Skeletal muscle satellite cell (primary cell): Measurements from ENCODE around the gene ASB17.

- CAGE, long polyA plus RNA = no peak
These were observed 496 bp upstream of the RABGGTB start for GRCh38 chr1:75785588-75785932.

- CAGE, long polyA plus RNA = no peak
These were observed 2.3 kb downstream of the RABGGTB start for GRCh38 chr1:75788279-75788761.

GRCh38 chr1:75932279-75932600 lies at the start of gene ASB17:
Gene ASB17 (minus strand): TSS chr1:75932404.
- CAGE, long polyA plus RNA = no peak

- CAGE, long polyA plus RNA = no peak
These were observed 21.5 kb upstream of the ST6GALNAC3 start for GRCh38 chr1:76052910-76053609.

- CAGE, long polyA plus RNA = no peak
These were observed 8.7 kb downstream of the ST6GALNAC3 start for GRCh38 chr1:76083182-76083681.

DNA sequence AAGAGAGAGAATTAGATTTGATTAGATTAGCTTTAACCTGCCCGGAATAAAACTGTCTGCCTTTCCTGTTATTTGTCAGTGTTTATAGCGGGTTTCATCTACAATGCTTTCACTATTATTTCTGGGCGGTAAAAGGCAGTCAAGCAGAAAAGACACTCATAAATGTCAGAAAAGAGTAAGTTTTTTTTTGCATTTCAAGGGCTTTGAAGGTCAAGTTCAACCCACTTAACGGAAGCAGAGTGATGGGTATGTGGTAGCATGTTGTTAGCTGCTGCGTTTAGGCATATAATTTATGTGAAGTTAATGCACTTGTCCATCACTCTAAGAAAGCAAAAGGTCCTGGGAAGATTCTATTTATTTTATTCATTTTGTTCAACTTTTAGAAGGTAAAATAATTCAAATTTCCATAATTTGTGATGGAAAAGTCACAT lies 220.0 kb downstream of the ST6GALNAC3 start:
- CAGE, long polyA plus RNA = no peak

DNA sequence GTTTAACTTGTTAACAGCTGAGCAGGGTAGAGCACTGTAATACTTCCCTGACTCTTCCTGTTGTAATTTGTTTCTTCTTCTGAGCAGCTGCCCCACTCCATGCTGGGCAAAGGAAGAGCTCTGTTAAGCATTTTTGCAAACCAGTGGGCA lies 220.3 kb downstream of the ST6GALNAC3 start:
- CAGE, long polyA plus RNA = no peak

DNA sequence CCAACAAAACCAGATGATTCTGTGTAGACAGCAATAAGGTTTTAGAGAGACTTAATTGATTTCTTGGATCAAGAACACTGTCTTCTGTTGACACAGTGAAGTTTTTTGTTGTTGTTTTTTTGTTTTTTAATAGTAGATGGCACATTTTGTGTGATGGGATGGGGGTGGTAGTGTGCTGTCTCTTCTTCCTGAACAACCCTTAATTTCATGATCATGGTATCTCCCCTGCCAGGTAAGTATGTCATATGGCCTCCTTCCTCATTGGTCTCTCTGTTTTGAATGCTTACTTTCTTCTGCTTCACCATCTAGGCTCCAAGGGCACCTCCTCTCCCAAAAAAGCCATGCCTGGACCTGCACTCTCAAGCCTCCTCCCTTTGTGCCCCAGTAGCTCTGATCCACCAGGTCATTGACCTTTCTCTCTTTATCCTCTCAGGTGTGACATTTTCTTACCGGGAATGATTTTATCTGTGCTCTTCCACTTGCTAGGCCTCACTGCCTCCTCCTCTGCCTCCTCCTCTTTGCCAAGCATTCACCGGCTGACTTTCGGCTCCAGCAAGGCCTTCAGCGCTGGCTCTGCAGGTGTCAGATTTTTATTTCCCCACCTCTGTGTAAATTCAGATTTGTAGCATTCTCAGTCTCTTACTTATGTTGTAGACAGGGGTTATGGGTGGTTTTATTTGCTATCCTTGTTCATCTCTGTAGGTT lies 91.4 kb downstream of the ST6GALNAC5 start:
- CAGE, long polyA plus RNA = no peak

DNA sequence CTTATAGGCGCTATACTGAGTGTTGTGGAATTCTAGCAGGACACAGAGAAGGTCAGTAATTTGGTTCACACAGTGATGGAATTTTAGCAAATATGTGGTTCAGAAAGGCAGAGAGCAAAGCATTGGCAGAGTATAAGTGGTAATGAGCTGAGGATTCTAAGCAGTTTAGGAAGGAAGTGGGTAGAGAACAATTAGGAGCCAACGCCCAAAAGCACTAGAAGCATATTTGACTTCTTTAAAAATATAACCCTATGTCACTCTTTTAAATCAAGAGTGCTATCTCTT lies 149.5 kb downstream of the AK5 start:
- CAGE, long polyA plus RNA = no peak

GRCh38 chr1:77616014-77616621 lies 66.3 kb downstream of the ZZZ3 start:
- CAGE, long polyA plus RNA = no peak

- CAGE, long polyA plus RNA = no peak
These were observed 43.1 kb downstream of the ZZZ3 start for GRCh38 chr1:77639346-77639679.

DNA sequence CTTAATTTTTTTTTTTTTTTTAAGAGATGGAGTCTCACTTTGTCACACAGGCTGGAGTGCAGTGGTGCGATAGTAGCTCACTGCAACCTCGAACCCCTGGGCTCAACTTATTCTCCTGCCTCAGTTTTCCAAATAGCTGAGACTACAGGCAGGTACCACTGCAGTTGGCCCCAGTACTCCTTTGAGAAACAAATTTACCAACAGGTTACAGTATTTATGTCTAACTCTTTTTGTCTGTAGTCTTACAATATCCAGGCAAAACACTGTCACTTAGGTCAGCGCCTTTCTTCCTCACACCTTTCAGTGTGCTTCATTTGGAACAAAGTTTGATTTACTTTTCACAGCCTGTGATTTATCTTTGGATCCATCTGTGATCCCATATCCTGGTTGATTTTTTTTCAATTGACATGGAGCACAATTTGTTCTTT lies 17.0 kb downstream of the MIGA1 start:
- CAGE, long polyA plus RNA = no peak

GRCh38 chr1:77983245-77984265 lies 4.7 kb upstream of the FUBP1 start:
- CAGE, long polyA plus RNA = no peak

DNA sequence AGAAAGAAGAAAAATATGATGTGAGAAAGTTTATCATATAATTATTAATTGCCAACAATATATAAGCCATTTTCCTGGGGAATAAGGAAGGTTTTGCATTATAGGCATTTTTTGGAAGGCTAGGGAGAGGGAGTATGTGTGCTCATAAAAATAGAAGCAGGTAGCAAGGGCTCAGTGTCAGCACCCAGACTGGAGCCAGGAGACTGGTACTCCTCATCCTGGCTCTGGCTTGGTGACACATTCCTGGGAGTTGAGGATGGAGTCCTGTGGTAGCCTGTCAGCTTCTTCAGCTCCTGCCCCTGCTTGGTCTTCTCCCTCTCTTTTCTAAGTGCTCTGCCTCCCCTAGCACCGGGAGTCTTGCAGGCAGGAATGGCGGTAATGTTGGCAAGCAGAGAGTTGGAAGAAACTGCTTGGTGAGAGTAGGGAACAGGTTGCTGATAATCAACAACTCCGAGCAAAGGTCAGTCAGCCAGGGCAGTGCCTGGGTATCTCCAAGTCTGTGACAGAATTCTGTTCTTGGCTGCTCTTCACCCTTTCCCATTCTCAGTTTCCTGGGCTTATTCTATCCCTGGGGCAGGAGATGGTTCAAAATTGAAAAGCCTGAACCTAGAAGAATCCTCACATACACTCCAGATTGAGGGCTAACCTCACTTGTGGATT lies 23.0 kb downstream of the GIPC2 start:
- CAGE, long polyA plus RNA = no peak

- CAGE, long polyA plus RNA = no peak
These were observed 46.3 kb upstream of the ADGRL4 start for GRCh38 chr1:79052804-79053263.

DNA sequence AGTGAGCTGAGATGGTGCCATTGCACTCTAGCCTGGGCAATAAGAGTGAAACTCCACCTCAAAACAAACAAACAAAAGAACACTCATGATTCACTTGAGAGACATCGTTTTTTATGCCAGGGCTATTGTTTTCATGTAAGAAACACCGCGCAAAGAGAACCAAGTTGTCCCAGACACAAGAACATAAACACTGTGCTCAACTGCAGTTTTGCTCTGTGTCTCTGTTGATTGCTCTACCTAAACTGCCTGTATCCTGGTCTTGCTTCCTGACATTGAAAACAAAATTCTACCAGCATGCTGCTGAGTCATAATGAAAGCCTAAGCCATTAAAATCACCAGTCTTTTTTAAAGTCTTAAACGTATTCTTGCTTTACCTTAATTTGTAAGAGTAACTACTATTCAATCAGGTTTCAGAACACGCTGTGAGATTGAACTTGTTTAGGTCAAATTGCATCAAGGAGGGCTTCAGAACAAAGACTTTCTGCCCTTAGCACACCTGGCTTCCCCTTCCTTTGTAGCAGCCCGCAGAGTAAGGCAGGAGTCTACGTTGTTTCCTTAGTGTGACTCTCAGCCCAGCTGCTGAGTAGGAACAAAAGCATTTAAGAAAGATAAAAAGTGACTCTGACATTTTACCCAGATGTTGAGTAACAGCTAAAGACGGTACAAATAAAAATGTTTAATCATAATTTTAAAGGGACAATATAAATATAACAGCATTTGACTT lies 186.7 kb upstream of the ADGRL4 start:
- CAGE, long polyA plus RNA = no peak

GRCh38 chr1:80806933-80807378 lies 993.8 kb upstream of the ADGRL2 start:
- CAGE, long polyA plus RNA = no peak

DNA sequence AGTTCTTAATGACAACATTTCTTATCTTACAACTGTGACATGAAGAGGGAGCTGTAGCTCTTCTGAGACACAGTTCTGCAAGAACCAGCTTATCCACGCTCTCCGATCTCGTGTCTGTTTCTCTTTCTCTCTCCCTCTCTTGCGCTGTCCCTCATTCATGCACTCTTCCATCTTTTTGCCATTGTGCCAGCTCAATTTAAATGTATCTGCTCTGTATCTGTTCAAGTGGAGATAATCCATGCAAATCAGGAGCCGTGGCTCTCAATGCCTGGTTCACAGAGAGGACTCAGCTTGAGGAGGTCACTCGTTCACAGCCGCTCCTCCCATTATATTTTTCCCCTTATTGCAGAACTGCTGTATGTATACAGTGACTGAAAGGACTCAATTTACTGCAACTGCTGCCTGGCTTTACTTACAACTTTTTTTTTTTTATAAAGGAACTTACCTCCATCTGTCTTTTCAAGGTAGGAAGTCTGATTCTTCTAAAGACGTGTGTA lies 494.6 kb upstream of the ADGRL2 start:
- CAGE, long polyA plus RNA = no peak

GRCh38 chr1:81493464-81494033 lies 307.2 kb upstream of the ADGRL2 start:
- CAGE, long polyA plus RNA = no peak

- CAGE, long polyA plus RNA = no peak
These were observed 2.1 kb downstream of the ADGRL2 start for GRCh38 chr1:81802587-81803420.